Subcutaneous preadipocyte (primary cell): ENCODE data around the gene ZNF442.

DNA sequence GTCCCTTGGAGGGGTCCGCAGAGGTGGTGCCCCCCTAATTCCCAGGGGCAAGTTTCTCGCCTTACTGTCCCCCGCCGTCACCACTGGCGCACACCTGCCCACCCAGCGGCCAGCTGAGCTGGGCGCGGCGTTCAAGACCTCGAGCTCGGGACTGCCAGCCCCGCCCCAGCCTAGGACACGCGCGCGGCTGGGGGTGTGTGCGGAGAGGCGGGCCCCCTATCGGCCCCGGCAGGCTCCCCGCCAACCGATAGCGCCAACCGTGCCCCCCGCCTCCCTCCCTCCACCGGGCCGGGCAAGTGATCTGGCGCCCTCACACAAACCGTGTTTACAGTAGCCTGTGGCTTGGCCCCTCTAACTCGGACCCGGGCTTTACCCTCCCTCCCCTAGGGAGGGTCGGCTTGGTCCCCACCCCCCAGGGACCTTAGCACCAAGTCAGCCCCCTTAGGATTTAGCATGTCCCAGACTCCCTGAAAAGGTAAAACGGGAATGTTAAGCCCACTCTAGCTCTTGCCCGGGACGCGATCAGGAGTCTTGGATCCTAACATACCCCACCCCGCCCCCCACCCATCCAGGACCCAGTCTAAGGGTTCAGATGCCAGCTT is 647 bp downstream of the EPOR start:
- CAGE, long polyA plus RNA, result no peak

DNA sequence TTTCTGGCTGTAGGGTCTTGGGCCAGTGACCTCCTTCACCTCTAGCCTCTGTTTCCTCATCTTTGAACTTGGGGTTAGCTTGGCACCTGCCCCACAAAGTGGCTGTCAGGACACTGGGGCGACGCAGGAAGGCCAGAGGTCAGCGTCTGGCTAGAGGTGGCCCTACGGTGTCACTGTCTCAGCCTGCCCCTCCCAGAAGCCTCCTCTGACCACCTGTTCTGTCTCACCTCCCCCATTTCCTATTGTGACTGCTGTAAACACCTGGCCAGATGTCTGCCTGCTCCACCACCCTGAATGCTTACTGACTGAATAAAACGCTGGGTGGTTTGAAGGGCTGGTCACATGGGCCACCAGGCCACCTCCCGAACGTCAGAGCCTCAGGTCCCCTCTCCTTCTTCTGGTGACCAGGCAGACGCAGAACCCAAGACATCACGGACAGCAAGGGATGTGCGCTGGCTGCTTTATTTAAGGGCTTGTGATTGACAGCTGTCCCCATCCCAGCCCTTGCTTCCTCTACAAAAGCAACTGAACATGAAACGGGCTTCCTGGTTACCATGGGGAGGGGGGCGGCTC is 6.3 kb downstream of the ELOF1 start:
- CAGE, long polyA plus RNA, result no peak

DNA sequence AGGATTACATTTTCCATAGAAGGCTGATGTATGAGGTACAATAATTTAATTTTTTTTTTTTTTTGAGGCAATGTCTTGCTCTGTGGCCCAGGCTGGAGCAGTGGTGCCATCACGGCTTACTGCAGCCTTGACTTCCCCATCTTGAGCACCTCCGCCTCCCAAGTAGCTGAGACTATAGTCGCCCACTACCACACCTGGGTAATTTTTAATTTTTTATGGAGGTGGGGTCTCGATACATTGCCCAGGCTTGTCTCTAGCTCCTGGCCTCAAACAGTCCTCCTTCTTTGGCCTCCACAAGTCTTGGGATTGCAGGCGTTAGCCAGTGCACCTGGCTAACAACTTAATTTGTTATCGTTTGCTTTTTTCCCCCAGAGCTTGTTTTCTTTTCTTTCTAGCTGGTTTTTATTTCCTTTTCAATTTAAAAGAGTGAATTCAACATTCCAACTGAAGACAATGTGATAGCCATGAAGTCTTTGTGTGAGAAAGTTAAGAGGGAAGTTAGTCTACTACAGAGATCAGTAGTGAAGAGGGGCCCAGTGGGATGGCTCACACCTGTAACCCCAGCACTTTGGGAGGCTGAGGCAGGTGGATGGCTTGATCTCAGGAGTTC is 3.2 kb downstream of the ZNF439 start:
- CAGE, long polyA plus RNA, result no peak

DNA sequence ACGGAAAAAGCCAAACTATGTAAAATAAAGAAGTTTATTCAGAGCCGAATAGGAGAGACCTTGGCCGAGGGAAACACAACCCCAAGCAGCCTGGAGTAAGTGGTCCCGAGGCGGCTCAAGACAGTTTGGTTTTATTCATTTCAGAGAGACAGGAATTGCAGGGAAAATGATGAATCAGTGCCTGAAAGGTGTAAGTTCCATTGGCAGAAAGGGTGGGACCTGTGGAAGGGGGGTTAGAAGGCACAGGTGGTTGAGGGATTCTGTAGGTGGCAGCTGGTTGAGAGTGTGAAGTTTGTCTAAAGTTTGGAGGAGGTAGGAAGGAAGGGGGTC is 823 bp downstream of the ZNF700 start:
- CAGE, long polyA plus RNA, result no peak

DNA sequence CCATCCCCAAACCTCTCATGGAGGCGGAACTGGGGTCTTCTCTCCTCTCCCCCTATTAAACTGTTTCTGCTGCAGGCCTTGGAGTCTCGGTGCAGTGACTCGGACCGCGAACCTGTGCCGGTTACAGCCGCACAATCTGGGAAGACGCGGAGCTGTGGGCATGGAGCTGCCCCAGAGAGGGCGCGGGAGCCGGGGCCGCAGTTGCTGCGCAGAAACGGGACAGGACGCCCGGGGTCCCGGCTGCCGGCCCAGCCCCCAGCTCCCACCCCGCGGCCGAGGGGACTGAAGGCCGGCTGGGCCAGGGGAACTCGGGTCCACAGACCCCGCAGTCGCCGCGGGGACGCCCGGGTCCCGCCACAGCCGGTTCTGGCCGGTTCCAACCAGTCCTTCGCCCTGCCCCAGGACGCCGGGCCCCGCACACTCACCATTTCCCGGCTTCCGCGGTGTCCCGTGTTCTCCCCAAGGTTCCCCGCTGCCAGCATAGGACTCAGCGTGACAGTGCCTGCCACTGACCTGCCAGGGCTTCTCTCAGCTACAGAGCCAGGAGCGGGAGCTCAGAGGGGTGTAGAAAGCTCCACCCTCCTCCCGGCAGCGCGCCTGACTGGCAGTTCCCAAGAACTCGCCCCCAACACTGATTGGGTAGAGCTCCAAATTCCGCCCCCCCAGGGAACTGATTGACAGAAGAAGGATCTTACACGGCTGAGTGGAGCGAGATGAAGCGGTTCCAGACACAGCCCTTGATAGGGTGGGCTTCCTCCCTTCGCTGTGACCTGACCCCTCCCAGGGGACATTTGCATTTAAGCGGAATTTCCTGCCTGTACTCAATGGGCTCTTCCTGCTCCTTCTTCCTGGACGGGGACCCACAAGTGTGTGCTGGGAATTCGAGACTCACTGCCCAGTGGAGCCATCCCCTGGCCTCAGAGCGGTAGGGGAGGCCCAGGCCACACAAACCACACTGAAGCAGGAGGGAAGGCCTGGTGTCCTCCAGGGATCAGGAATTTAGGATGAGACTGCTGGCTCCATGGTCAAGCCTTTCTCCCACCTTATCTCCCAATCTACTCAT is at the start of gene ZNF442:
Gene ZNF442, minus strand, starts transcription at position 576 of the 1,063 bp plus-strand sequence.
- CAGE, long polyA plus RNA, result no peak

GRCh38 chr19:12373627-12373874 is 8.1 kb upstream of the ZNF442 start:
- CAGE, long polyA plus RNA, result no peak

- CAGE, long polyA plus RNA, result no peak
Observed at GRCh38 chr19:12648178-12648598, 18.4 kb downstream of the MAN2B1 start.

GRCh38 chr19:12665147-12665981 is 1.2 kb downstream of the MAN2B1 start:
- CAGE, long polyA plus RNA, result no peak

- CAGE, long polyA plus RNA, result no peak
Observed at GRCh38 chr19:12740508-12740980, 3.2 kb downstream of the GET3 start.

- CAGE, long polyA plus RNA, result no peak
Observed at GRCh38 chr19:12789217-12789773, 2.0 kb upstream of the JUNB start.

GRCh38 chr19:12825259-12826275 is 8.8 kb downstream of the RTBDN start:
- CAGE, long polyA plus RNA, result no peak

GRCh38 chr19:12891404-12892051 is 568 bp downstream of the GCDH start:
- CAGE, long polyA plus RNA, result no peak

DNA sequence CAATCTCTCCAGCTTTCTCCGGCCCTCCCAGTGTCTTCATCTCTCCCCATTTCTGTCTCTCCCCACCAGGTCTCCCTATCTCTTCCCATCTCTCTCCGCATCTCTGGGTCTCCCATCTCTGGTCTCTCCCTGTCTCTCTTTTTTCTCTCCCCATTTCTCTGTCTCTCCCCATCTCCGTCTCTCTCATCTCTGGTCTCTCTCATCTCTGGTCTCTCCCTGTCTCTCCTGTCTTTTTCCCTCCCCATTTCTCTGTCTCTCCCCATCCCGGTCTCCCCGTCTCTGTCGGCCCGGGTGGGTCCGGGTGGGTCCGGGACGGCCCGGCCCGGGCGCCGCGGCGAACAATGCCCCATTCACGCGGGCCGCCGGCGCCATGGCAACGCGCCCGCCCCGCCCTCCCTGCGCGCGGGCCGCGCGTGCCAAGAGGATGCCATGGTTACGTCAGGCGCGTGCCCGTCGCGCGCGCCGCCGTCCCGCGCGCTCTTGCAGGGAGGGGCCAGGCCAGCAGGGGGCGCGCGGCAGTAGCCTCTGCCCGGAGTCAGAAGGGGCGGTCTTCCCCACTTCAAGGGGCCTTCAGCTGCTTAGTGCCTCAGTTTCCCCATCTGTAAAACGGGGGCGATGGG is 11.9 kb upstream of the NFIX start:
- CAGE, long polyA plus RNA, result no peak

DNA sequence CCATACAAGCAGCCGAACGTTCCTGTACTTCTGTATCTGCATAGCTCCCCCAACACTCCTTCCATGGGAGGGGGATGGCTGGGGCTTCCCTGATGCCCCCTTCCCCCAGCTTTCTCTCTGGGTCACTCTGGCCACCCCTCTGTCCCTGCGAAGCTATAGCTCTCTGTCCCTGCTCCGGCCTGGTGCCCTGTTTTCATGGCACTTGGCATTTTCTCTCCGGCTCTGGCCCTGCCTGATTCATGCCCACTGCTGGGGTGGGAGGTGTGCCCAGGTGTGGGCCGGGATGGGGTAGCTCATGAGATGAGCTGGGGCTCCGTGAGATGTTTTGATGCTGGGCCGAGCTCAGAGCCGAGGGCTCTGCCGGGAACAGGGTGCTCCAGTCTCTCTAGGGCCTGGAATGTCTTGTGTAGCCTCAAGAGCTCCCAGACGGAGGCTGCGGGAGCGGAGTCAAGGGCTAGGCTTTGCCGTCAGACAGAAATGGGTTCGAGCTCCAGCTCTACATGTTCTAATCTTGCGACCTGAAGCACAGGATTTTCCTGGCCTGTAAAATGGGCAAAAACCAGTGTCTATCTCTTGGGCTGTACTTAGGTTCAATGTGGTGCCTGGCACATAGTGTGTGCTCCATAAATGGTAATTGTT is 4.5 kb downstream of the NFIX start:
- CAGE, long polyA plus RNA, result no peak

GRCh38 chr19:13016503-13016977 is 21.3 kb downstream of the NFIX start:
- CAGE, long polyA plus RNA, result no peak

DNA sequence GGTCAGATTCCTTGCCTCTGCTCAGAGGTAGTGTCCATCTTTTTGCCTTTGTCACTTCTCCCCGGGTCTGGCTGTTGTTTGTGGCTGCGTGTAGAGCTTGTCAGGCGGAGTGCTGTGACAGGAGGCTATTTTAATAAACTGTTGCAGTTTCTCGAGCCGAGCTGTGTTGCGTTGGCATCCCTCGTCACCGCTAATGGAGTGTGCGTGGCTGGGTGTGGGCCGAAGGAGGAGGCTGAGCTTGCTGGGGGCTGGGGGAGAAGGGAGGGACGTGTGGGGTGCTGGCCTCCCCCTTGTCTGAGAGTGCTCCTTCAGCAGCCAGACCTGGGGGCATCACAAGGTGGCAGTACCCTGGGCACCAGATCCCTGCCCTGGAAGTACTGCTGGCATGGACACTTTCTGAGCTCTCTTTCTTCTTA is 26.8 kb downstream of the NFIX start:
- CAGE, long polyA plus RNA, result no peak

- CAGE, long polyA plus RNA, result no peak
Observed at GRCh38 chr19:13023849-13024180, 28.5 kb downstream of the NFIX start.

DNA sequence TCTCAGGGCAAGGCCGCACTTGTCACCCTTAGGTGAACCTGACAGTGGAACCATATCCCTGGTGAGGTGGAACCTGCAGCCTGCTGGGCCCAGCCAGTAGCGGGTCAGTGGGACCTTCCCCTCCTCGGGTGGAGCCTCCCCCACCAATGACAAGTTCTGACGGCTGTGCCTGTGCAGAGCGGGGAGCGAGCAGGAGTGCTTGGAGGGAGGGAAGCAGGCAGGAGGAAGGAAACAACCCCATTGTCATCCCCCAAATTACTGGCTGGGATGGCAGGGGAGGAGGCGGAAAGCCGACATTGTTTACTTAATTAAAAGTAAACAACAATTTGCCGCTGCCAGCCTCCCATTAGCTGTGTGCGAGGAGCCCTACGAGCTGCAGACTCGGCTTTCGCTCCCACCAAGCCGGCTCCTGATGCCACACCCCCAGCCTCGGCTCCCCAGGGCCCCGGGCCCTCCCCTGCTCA is 45.5 kb downstream of the LYL1 start:
- CAGE, long polyA plus RNA, result no peak

GRCh38 chr19:13097335-13098259 is 5.1 kb downstream of the LYL1 start:
- CAGE, long polyA plus RNA, result no peak

- CAGE, long polyA plus RNA, result no peak
Observed at GRCh38 chr19:13132478-13132790, 14.4 kb downstream of the NACC1 start.